ENCODE data around the genes KCNQ5, KHDC1L and CD109.

DNA sequence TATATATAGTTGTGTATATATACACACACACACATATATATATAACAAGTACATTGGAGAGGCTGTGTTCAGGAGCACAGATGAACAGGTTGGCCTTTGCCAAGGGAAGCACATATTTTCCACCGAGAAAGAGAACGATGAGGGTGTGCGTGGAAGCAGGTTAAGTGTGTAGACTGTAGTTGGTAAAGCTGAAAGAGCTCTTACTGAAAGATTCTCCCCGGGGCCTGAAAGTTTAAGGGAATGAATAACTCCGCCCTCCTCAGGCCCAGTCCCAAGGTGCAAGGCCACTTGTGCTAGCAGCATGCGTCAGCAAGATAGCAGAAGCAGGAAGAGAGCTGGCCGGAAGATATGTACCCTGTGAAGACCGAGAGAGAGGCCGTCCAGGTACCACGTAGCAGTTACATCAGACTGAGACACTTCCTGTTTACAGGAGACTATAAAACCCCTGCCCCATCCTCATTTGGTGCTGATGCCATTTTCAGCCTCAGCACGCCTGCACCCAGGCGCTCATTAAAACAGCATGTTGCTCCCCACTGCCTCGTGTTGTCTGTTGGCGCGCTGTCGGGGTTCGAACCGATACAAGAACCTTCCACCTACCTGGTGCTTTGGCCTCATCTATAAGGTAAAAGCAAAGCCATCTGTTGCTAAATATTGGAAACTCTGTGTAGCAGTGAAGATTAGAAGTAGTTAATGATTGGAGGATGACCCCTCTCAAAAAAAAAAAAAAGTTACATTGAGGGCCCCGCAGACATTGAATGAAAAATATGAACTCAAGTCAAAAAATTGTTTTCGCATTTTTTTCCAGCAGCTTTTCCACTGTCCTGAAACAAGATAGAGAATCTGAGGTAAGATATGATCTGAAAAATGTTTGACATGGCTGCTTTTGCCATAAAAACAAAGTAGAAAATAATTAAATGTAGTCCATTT is 18.6 kb upstream of the FAM135A start:
- PRO-cap, result no peak

- PRO-cap, result bidirectional peak, plus-strand start at chr6:70413295, minus-strand start at chr6:70413190
Measured at GRCh38 chr6:70413014-70413368, 317 bp upstream of the FAM135A start.

DNA sequence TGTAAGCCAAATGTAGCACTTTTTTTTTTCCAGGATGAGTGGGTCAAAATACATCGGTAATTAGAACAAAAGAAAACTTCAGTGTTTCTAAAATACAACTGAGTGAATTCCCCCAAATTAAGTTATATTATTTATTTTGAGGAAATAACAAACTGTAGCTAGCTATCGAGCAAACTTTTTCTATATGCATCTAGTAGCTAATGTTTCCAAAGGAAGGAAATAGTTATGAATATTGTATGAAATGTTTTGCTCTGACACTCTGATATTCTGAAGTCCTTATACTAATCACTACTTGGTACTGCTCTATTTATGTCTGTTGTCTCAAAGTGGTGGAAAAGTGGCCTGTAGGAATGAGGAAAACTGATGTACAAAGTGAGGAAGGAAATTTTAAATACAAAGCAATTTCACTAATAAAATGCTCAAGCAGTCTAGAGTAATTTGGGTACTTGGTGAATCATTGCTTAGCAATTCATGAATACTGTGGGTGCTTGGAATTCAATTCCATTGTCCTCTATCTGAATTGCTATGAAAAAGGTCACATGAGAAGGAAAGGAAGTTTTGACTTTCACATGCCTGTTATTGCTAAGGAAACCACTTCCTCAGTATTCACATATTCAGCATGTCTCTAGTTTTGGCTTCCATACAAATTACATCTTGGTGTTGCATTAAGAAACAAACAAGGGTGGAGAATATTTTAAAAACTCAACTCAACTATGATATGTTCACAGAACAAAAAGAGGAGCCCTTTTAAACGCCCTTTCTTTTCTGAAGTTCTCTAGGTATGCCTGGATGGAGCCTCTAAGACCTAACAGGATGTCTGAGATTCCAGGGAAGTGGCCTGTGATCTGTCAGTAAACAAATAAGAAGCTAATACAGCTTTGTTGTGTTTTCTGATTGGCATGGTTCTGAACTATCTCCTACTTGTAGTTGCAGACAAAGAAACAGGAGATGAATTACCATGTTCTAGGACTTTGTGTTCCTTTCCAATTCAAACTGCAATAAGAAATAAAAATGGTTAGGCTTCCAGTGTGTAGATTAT is 190.2 kb downstream of the OGFRL1 start:
- PRO-cap, result no peak

DNA sequence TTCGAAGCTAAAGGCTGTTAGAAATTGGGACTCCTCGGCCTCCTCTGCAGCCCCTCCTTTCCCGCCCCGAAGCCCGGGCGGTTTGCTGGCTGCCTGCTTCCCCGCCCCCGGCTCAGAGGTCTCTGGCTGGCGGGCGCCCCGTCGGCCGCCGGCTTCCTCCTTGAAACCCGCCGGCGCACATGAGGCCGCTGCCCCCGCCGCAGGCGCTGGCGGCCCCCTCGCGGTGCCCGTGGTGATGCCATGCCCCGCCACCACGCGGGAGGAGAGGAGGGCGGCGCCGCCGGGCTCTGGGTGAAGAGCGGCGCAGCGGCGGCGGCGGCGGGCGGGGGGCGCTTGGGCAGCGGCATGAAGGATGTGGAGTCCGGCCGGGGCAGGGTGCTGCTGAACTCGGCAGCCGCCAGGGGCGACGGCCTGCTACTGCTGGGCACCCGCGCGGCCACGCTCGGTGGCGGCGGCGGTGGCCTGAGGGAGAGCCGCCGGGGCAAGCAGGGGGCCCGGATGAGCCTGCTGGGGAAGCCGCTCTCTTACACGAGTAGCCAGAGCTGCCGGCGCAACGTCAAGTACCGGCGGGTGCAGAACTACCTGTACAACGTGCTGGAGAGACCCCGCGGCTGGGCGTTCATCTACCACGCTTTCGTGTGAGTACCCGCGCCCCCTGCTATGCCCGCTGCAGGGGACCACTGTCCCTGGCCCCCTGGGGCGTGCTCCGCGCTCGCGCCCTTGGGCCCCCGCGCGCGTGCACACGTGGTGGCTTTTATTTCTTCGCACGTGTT is at the start of gene KCNQ5:
TSS of gene KCNQ5 (plus strand) at position 115 of the 773 bp plus-strand sequence.
- PRO-cap, result no peak

GRCh38 chr6:73225283-73225700 is at the start of gene KHDC1L:
KHDC1L (minus strand) TSS chr6:73225496.
- PRO-cap, result no peak

DNA sequence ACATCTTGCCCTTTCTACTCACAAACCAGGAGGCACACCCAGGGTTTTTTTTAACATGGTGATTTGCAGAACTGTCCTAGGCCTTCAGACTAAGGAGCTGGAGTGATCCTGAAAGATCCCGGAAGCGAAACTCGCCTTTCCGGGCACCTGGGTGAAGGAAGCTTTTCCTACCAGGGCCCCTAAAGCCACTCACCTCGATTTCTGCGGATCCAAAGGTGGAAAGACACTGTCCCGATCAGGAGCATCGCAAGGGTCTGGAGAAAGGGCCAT is 44.8 kb downstream of the DPPA5 start:
- PRO-cap, result no peak

GRCh38 chr6:73373046-73373409 is 3.3 kb upstream of the OOEP start:
- PRO-cap, result no peak

GRCh38 chr6:73492104-73492468 is 28.7 kb downstream of the EEF1A1 start:
- PRO-cap, result no peak

DNA sequence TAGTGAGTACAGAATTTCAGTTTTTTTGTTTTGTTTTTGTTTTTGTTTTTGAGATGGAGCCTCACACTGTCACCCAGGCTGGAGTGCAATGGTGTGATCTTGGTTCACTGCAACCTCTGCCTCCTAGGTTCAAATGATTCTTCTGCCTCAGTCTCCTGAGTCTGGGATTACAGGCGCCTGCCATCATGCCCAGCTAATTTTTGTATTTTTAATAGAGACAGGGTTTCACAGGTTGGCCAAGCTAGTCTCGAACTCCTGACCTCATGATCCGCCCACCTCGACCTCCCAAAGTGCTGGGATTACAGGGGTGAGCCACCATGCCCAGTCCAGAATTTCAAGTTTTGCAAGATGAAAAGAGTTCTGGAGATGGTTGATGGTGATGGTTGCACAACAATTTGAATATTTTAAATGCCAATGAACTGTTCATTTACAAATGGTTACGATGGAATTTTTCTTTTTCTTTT is 15.3 kb downstream of the EEF1A1 start:
- PRO-cap, result no peak

GRCh38 chr6:73695457-73696746 is at the start of gene CD109:
CD109 (plus strand) TSS chr6:73696203.
- PRO-cap, result bidirectional peak, plus-strand start at chr6:73696325, minus-strand start at chr6:73696257

- PRO-cap, result no peak
Measured at GRCh38 chr6:75102405-75102997, 103.4 kb downstream of the COL12A1 start.

- PRO-cap, result no peak
Measured at GRCh38 chr6:75201807-75202067, 4.1 kb downstream of the COL12A1 start.

DNA sequence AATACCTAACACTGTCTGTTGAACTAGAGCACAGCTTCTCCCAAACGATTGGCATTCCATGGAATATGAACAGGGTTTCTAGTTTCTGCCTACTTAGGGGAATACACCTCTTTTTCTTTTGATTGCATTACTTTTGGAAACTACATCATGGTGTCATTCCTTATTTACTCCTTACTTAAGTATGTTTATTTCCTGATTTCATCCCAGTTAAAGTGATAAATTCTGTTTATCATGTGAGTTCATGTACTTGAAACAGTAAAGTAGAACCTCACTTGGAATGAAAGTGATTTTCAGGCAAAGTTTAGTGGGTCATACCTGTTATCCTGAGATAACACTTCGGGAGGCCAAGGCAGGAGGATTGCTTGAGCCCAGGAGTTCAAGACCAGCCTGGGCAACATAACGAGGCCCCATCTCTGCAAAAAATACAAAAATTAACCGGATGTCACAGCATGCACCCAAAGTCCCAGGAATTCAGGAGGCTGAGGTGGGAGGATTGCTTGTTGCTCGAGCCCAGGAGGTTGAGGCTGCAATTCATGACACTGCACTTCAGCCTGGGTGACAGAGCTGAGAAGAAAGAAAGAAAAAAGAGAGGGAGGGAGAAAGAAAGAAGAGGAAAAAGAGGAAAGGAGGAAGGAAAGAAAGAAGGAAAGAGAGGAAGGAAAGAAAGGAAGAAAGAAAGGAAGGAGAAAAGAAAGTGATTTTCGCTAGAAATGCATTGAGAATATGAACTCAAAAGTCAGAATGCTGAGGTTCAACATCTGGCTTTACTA is 6.4 kb downstream of the SENP6 start:
- PRO-cap, result no peak

- PRO-cap, result no peak
Measured at GRCh38 chr6:75642493-75643598, 41.2 kb downstream of the SENP6 start.

GRCh38 chr6:75703997-75704425 is 45.0 kb upstream of the MYO6 start:
- PRO-cap, result no peak

GRCh38 chr6:75886731-75887074 is 137.7 kb downstream of the MYO6 start:
- PRO-cap, result no peak

- PRO-cap, result no peak
Measured at GRCh38 chr6:77087089-77087487, 376.2 kb downstream of the HTR1B start.

DNA sequence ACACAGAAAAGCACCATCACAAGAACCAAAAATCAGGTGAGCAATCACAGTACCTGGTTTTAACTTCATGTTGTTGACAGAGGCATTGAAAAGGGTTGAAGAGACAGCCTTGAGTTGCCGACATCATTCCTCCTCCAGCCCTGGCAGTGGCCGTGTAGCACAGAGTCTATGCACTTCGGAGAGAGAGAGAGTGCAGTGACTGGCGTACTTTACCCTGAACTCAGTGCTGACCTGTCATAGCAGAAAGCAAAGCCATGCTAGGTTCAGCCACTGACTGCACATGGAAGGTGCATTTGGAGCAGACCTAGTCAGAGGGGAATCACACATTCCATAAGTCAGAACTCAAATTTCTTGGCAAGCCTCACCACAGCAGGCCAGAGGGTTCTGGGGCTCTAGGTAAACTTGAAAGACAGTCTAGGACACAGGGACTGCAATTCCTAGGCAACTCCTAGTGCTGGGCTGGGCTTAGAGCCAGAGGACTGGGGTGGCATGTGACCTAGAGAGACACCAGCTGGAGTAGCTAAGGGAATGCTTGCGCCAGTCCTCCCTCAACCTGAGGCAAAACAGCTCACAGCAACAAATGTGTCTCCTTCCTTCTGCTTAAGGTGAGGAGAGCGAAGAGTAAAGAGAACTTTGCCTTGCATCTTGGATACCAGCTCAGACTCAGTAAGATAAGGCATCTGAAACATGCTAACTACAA is 69.1 kb downstream of the ELOVL4 start:
- PRO-cap, result no peak

GRCh38 chr6:80126822-80127475 is 20.5 kb downstream of the BCKDHB start:
- PRO-cap, result no peak

- PRO-cap, result no peak
Measured at GRCh38 chr6:81215082-81215593, 537.3 kb downstream of the TENT5A start.

All from mesothelial cell of epicardium (in vitro differentiated cells).